Ileum (tissue), 1 donor: ENCODE measurements around a stretch of chr6.

DNA sequence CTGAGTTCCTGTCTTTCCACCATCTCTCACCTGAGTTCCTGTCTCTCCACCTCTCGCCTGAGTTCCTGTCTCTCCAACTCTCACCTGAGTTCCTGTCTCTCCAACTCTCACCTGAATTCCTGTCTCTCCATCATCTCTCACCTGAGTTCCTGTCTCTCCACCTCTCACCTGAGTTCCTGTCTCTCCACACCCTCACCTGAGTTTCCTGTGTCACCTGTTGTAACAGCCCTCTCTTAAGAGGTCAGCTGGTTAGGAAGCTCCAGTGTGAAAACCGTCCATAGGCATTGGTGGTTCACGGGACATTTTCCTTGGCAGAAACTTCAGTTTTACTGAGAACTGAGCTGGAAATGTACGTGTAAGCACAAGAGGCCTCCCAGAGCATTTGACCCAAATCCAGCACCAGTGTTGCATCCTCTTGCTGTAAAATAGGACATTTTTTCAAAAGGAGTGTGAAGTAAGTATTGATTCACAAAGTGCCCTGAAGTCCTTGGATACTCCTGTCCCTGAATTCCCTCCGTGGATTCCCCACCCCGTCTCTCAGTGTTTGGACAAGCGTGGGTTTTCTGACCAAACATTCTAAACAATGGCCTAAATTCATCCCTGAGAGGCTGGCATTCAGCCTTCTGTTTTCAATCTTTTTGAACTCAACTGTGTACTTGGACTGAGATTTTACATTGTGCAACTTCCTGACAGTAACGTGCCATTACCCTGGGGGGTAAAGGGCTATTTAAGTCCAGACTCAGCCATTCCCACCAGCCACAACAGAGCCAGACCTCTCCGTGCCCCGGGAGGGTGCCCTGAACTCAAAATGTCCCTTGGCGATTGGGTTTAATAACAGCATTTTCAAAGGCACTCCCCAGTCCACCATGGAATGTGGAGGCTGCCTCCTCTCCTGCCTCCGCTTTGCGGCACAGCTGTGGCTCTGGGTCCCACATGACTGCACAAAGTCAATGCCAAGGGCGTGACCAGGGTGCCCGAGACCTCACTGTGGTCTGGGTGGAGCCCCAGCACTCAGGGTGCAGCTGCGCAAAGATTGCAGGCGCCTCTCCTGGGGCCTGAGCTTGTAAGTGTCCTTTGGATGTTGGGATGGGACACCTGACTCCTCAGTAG is 92.8 kb upstream of the AFDN start:
- PRO-cap = no peak

GRCh38 chr6:167750885-167751495 is 75.7 kb upstream of the AFDN start:
- PRO-cap = no peak

DNA sequence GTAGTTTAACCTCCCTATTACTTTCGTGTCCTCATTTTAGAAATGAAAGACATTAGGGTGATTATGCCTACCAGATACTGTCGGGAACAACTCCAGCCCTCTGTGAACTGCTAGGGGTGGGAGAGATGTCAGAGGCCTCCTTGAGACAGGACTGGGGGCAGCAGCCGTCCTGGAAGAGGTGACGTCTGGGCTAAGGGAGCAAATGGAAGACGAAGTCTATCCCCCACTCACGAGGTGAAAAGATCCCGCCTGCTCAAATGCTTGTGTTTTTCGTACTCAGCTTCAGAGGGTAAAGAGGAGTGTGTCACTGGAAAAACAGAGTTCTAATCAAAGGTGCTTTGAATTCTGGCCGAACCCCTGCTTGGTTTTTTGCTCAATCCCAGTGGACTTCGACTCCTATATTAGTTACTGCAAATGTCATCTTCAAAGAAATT is 62.0 kb upstream of the AFDN start:
- PRO-cap = no peak

DNA sequence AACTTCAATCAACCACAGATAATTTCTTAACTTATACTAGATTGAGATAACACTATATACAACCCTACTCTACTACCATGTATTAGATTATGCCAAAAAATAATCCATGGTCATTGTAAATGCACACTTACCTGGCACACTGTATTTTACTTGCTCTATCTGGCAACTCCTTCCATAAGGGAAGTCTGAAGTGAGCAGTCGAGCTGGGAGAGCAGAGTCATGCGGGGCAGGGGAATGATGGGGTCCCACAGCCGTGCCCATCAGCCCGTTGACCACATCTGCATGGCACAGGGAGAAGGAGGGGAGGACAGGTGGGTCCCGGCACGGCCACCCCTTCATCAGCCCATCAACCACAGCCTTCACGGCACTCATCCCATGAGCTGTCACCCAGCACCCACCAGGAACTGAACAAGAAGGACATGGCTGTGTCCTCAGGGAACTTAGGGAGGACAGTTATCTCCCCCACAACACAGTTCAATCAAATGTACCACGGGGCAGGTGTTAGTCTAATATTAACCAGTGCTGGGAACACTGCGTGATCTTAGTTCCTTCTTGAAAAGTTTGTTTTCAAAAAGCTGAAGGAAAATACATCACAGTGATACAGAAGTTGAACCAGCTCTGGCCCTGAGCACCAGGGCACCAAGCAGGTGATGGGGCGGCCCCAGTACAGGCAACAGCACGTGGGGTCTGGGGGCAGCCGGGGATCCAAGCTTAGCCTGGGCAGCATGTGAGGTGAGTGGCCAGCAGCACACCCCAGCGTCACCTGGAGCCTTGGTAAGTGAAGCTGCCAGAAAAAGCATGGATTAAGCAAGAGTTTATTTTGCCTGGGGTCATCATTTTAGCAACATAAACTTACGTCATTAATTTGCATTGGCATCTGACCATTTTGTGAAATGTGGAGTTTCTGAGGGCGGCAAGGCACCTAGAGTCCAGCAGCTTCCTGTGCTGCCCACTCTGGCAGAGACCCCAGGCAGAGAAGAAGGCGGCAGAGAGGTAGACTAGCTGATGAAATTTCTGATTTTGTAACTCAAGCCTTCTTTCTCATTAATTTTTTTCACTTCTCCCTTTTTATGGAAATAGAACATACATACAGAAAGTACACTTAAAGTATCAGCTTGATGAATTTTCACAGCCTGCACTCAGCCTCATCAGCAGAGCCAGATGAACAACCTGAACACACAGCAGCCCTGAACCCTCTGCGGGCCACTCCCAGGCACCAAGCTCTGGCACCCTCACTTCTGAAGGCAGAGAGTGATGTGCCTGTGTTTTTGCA is 35.5 kb upstream of the AFDN start:
- PRO-cap = no peak

GRCh38 chr6:167795875-167796605 is 30.7 kb upstream of the AFDN start:
- PRO-cap = bidirectional peak, plus-strand start at chr6:167796388, minus-strand start at chr6:167796270

- PRO-cap = no peak
These were observed 6.3 kb downstream of the AFDN start for GRCh38 chr6:167832880-167833517.

GRCh38 chr6:167840715-167841434 is 14.2 kb downstream of the AFDN start:
- PRO-cap = no peak

- PRO-cap = no peak
These were observed 24.1 kb upstream of the KIF25 start for GRCh38 chr6:167973252-167973941.

DNA sequence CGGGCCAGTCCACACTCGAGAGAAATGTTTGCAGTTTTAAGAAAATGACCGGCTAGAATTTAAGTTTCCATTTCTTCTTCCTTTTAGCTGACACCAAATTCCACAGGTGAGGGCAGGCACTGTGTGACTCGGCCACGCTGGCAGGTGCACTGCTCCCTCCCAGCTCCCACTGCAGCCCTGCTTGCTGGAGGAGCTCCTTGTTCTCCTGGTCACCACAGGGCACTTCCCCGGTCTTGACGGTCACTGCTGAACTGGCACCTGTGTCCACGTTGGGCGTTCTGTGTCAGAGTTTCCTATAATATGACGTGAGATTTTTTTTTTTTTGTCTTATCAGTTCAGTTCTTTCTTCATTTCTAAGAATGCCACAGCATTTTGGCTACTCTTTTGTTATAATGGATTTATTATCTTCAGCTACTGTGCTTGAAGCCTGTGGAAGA is 3.6 kb upstream of the KIF25 start:
- PRO-cap = no peak

- PRO-cap = no peak
These were observed 35.5 kb upstream of the FRMD1 start for GRCh38 chr6:168114530-168114821.

- PRO-cap = no peak
These were observed 6.1 kb downstream of the DACT2 start for GRCh38 chr6:168313346-168314025.

DNA sequence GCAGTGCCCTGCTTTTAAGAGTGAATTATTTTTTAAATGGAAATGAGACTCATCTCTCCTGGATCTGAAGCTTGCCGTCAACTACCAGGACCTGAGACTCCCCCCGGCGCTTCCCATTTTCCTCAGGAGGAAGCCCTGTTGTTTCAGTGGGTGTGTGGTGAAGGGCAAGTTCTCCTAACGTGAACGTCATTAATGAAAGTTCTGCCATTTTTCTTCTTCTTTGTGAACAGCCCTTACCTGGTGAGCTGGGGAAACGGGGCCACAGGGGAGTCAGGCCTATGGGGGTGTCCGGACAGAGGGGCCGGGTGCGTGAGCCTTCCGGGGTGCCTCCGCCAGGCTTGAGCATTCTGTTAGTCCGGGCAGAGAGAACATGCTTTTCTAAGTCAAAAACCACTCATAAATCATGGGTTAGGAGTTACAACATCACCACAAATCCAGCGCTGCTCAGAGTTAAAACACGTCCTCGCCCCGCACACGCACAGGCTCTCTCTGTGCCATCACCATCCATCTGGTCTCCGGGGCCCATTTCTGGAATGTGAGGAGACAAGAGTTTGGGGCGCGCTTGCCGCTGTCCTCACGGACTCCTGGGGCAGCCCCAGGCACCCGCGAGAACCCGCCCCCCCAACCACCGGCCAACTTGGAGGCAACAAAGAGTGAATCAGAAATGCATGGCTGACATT is 56.5 kb upstream of the SMOC2 start:
- PRO-cap = no peak

GRCh38 chr6:168388492-168389156 is 52.4 kb upstream of the SMOC2 start:
- PRO-cap = no peak

DNA sequence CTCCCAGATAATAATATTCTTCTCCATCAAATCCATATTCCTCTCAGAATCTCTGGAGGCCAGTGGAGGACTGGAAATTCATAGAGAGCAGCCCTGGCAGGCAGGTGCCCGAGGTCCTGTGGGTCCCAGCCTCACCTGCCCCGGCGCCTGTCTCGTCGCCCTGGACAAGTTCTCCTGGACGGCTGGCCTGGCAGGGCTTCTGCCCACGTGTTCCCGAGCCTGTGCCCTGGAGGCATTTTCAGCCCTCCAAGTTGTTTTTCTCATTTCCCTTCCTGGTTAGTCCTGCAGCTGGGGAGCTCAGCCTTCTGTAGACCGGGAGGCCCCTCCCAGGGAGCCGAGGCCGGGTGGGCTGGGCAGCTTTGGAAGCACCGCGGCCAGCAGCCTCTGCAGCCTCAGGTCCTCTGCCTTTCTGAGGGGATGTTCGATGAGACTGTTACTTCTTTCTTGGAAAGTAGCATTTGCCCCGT is 207.2 kb downstream of the SMOC2 start:
- PRO-cap = no peak

DNA sequence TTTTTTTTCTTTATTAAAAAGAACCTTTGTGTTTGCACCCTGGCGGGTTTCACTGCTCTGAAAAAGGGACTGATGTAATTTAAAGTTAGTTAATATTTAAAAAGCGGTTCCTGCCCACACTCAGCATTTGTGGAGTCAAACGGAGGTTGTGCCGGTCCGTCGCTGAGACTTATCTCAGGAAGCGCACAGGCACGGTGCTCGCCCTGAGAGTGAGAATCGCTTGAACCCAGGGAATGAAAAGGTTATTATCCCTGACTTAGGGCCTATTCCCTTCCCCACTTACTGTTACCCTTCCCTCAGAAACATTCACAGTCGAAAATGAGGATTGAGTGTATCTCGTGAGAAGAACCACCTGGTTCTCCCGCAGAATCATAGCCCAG is 366.6 kb downstream of the THBS2 start:
- PRO-cap = no peak

DNA sequence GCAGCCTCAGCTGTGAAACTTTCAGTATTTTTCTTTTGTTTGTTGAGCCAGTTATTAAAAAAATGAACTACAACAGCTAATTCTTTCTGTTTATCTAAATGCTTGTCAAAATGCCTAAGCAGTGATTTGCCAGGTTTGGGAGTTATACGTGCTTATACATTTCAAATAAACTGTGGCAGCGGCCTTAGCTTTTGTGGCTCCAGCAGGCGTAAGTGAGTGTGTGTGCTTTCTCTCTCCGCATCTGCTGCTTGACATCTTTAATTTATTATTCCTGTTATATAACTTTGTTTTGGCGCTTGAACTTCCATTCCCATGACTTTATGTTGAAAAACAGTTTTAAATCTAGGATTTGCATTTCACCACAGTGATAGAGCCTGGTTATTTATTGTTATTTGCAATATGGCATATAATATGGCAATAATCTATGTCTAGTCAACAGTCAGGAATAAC is 303.5 kb downstream of the THBS2 start:
- PRO-cap = no peak

DNA sequence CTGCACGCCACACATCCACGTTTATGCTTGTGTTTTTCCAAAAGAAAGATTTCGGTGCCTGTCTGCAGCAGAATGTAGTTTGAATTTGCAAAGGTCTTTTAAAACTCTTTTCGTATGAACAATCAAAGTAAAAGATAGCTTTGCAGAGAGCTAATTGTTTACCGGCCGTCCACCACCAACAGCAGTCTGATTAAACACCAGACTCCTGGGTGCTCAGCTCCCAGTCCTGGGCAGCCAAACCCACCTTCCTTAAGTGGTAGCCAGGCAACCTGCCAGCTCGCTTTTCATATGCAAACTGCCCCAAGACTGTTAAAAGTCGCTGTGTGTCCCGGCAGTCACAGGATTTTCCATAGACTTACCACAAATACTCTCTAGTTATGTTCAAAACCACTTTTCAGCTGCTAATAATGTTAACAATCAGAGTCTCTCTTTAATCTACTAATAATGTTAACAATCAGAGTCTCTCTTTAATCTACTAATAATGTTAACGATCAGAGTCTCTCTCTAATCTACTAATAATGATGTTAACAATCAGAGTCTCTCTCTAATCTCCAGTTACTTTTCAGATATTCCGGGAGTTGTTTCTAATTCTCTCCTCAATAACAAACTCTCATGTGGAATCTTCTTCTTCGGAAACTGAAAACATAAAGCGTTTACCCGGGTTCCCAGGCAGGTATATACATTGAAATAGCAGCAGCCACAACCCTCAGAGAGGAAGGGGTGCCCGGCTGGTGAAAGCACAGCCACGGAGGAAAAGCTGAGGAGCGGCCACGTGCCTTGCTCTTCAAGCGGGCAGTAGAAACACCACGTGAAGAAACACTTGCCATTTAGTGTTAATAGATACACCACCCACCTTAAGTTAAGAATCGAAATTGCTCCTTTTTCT is 651 bp downstream of the THBS2 start:
- PRO-cap = no peak

DNA sequence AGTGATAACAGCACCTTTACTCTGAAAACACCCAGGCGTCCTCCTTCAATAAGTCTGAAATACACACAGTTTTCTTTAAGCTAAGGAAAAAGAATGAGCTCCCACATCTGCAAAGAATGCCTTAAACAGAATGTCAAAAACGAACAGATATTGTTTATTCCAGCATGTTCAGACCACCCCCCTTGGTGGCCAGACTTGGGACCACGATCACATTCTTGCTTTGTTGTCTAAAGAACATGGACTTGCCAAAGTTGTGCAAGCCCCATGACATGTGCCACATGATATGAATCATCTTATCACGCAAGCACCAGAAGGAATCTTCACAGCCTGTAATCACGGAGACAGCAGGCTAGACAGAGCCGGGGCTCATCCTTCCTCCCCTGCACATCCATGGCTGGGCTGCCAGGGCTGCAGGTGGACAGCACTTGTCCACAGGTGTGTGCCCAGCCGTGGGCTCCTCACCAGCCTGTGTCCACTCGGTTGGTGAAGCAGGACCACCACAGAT is 200.9 kb upstream of the THBS2 start:
- PRO-cap = no peak

GRCh38 chr6:169701205-169701855 is 499 bp downstream of the WDR27 start:
- PRO-cap = unidirectional peak, plus-strand start at chr6:169701428

DNA sequence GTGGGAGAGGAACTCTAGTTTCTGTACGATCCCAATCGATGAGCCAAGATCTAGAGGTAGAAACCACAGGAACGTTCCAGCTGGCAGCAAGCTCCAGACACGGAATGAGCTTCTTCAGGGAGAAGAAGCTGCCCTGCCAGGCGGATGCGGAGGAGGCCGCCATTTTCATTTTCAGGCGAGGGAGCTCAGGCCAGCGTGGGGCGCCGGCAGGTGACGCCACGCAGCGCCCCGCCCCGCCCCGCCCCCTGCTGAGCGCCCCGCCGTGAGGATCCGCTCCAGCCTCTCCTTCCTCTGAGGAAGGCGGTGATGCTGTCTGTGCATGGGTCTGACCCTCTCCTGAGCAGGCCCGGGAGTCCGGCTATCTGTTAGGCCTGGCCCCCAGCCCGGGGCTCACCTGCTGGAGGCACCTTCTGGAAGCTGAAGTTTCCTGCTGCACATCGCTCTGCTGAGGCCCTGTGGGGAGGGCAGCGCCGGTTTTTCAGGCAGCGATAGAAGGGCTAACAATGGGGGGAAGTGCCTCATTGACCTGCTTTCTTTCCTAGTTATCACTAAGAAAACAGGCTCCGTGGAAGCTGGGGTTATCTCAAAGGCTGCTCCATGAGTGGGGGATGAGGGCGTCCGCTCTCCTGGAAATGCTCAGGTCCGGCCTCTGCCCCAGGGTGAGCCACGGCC is 147.6 kb downstream of the ERMARD start:
- PRO-cap = no peak